HTR-8/SVneo (cell line): Measurements from ENCODE around the genes STK35 and ZNF343.

- RRBS = no CpG with 5 or more reads among the region's 10 CpGs
These were observed 1.8 kb downstream of the FKBP1A start for GRCh38 chr20:1390952-1391557.

- RRBS = no CpG with 5 or more reads among the region's 4 CpGs
These were observed 14.3 kb downstream of the SIRPD start for GRCh38 chr20:1543154-1543604.

GRCh38 chr20:1802243-1802897 is 92.8 kb upstream of the SIRPA start:
- RRBS = 7% methylated on average over 10 of the region's 31 CpGs

DNA sequence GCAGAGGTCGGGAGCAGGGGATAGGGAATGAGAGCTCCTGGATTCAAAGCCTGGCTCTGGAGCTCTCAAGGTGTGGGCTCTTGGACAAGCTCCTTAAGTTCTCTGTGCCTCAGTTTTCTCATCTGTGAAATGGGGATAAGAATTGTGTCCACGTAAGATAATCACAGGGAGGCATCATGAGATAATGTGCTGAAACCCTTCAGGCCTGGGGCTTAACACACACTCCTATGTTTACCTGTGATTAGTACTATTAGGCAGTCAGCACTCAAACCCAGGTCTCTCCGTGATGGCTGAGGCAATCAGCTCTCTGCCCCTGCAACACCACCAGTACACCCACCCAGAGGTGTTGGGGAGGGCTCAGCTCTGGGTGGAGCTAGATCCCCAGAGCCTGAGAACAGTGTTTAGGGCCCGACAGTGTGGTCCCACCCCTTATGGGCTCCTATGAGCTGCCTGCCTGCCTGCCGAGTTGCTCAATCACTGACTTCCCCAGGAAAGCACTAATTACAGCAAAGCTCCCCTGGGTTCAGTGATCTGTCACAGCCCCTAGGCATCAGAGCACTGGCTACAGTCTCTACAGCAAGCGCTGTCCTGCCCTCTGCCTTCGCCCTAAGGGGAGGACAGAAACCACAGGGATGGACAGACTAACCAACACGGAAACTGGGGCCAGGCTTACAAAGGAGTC is 6.2 kb upstream of the SIRPA start:
- RRBS = no CpG with 5 or more reads among the region's 8 CpGs

- RRBS = 93% methylated on average over 2 of the region's 8 CpGs
These were observed 8.9 kb downstream of the SIRPA start for GRCh38 chr20:1904153-1904526.

DNA sequence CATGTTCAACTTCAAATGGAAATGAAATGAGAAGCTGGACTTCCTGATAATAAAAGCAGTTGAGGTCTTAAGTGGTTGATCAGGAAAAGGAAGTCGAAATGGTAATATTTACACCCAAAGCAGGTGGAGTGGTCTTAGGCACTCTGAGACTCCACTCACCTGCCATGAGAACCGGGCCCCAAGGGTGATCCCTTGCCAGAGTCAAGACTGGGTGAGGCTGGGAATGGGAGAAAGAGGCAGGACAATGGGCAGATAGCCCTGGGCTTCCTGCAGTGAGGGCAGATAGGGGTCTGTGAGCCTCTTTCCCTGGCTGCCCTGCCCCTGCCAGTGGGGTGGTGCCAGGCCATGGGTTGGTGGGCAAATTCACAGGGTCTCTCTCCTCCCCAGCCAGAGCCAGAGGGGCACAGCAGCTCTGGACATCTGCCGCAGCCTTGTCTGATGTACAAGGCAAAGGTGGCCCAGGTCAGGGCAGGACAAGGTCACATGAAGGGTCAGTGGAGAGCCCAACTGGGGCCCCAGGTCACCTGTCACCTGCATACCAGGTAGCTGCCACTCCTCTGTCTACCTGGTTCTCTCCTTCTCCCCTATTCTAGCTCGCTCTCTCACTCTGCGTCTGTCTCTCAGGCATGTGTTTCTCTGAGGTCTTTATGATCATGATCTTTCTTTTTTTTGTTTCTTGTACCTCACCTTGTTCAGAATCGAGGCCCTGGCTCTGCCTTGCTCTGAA is 18.0 kb downstream of the SIRPA start:
- RRBS = no CpG with 5 or more reads among the region's 6 CpGs

DNA sequence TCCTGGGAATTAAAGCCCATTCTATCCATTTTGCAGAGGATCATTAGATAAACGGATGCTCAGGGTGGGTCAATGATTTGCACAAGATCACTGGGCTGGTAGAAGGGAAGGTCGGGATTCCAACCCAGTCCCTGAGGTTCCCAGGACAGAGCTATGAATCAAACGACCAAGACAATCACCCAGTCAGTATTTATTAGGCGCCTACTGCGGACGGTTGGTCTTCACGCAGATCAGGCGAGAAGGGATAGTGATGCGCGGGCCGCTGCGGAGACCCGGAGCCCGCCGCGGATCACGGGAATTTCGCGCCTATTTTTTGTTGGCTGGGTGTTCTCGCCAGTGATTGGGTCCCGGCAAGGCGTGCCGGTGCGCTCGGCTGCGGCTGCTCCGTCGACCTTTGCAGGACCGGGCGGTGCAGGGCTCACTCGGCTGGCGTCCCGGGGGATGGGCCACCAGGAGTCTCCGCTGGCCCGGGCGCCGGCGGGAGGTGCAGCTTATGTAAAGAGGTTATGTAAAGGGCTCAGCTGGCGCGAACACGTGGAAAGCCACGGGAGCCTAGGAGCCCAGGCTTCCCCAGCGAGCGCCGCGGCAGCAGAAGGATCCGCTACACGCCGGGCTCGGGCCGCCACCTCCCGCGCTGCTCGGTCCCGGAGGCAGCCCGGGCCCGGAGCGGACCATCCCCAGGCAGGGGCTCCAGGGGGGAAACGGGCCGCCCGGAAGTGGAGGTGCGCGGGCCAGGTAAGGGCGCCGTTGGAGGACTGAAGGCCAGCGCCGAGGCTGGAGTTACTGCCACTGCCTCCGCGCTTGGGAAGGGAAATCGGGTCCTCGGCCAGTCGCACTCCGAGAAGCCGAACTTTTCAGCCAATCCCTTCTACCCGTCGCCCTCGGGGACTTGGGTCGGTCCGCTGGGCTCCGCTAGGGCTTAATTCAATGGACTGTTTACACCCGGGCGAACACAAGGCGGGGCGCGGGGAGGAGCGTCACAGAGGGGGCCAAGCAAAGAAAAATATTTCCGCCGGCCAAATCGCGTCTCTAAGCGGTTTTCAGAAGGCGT is at the start of gene STK35:
Gene STK35 (plus strand): TSS at position 387 of the 1,051 bp plus-strand sequence.
- RRBS = 1% methylated on average over 44 of the region's 92 CpGs

DNA sequence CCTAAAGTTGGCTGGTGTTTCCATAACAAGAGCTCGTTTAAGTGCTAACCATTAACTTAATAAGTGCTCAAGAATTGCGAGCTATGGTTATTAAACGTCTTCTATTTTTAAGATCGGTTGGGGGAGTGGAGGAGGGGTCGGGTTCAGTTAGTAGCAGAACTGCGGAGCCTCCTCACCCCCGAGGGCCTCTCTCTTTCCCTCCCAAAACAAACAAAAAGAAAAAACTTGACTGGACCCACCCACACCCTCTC is 1.9 kb downstream of the STK35 start:
- RRBS = no CpG with 5 or more reads among the region's 7 CpGs

DNA sequence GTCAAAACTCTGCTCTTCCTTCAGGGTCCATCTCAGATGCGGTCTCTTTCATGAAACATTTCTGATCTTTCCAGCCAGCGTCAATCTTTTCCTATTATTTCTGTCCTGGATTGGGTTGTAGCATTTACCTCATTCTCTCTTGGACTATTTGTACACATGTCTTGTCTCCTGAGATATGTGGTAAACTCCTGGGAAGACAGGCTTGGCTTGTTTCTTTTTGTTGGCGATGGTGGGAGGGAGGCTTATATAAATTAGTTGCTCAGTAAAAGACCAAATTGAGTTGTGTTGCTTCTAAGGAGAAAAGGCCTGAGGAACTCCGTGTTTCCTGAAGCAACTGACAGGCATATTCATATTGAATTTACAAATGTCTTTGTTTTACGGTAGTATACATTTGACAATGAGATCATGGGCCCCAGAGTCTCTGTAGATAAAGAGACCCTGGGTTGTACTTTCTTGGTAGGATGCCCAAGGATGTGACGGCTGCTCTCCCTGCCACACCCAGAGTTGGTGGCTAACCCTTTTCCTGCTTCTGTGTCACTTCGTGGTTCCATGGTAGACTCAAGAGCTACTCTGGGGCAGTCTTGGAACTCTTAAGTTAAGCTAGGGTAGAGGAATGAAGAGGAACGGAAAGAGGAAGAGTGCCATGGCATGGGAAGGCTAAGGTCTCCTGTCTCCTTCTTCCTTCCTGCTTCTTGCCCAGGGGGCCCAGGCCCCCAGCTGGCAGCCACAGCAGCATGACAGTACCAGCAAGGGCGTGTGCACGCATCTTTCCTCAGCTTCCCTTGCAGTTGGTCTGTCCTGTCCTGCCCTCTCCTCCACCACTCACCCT is 40.1 kb upstream of the TGM3 start:
- RRBS = no CpG with 5 or more reads among the region's 10 CpGs

DNA sequence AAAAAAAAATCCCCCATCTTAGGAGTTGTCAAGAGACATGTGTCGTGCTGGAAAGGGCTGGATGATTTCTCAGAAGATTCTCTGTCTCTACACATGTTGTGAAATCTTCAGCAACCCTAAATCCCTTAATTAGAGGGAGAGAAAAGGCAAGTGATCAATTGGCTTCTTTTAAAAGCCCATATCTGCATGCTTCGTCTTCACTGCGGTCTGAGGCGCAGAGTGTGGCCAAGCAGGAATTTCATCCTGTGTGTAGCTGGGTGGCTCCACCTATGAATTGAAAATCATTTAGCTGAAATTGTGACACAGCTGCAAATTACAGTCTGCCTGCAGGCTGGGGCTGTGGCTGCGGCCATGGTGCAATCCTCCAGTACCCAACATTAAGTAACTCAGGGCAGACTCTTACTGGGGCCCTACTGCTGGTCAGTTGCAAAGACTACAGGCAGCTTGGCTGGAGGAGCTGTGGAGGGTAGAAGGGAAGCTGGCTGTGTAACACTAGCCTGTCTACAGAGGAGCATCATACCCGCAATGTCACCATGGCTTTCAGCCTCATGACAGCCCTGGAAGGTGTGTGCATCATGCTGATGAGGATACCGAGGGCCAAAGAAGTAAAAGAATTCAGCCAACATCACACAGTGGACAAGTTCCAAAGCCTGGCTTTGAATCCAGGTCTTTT is 3.1 kb upstream of the TGM3 start:
- RRBS = no CpG with 5 or more reads among the region's 7 CpGs

DNA sequence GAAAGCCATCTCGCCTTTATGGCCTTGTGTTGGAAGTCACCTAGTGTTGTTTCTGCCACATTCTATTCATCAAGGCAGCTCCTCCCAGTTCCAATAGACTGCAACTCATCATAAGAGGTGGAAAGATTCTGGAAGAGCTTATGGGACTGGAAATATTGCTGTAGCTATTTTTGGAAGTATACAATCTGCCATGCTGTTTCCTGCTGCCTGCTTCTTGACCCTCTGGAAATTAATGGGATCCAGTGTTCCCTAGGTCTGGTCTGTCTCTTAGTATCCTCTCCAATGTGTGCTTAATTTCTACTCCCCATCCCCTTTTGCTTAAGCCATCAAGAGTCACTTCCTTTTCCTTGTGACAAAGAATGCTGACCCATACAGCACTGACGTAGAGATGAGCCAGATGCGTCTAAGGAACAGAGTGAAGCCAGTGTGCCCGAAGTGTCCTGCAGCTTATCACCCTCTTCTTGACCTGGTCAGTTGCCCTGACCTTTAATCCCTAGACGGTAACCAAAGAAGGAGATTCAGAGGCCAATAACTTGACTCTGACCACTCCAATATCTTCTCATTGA is 31.4 kb downstream of the SNRPB start:
- RRBS = no CpG with 5 or more reads among the region's 5 CpGs

DNA sequence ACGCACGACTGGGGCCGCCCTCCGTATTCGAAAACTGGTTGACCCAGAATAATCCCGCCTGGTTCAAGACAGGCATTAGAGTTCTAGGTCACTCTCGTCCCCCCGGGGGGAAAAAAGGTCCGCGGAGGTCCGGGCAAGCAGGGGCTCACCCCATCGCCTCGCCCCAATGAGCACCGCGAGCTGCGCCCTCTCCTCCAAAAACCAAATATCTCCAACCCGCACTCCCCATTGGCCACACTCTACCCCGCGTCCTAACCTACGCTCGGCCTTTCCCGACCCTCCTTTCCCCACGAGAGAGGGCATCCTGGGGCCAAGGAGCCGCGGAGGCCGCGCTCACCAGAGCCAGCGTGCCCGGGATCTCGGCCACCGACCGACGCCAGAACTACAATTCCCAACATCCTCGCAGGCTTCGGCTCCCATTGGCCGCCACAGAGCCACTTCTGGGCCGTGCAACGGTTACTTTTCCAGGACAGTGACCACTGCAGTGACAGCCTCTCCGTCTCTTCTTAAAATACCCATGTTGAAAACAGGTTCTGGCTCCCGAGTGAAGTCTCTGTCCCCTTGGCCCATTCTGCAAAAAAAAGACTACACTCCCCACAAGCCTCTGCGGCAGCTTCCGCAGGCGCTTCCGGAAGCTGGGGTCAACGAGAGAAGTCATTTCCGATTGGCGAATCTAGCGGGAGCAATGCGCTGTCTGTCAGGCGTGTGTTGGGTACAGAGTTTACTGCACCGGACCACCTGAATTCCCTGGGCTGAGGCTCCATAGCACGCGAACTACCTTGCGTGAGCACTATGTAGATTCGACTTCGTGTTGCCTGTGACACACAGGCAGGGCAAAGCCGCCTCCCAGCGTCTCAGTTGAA is at the start of gene ZNF343:
Gene ZNF343 (minus strand): TSS at position 372 of the 863 bp plus-strand sequence.
- RRBS = 1% methylated on average over 5 of the region's 58 CpGs

GRCh38 chr20:2656227-2656902 is 3.9 kb downstream of the NOP56 start:
- RRBS = no CpG with 5 or more reads among the region's 13 CpGs

- RRBS = 93% methylated on average over 8 of the region's 44 CpGs
These were observed 49.7 kb downstream of the CPXM1 start for GRCh38 chr20:2750414-2751434.

GRCh38 chr20:2751435-2751869 is 49.0 kb downstream of the CPXM1 start:
- RRBS = no CpG with 5 or more reads among the region's 23 CpGs

DNA sequence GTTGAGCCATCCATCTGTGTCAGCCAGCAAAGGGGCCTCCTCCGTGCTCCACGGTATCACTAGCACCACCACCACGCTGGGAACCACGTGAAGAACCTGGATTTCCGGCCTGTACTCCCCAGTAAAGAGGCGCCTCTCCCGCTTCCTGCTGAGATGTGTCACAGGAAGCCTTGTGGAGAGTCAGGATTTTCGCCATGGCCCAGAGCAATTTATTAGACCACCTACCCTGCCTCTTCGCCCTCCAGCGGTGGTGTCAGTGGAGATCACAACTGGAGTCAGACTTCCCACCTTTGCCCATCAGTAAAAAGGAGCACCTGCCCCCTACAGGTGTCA is 28.7 kb downstream of the CPXM1 start:
- RRBS = 5% methylated on average over 3 of the region's 10 CpGs

DNA sequence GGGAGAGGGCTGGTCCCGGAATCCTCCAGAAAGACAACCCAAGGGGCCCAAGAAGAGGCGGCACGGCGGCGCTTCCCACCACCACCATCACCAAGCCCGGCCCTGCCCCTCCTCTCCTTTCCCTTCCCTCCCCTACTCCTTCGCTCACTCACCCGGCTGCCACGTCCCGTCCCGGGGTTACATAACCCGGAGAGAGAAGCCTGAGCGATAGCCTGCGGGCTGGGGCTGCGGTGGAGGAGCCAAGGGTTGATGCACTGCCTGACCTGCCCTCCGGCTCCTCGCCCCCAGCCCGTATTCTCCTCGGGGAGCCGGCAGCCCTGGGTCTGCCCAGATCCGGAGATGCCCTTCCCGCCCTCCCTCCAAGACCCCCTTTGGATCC is 4.5 kb upstream of the CPXM1 start:
- RRBS = 89% methylated on average over 16 of the region's 22 CpGs

DNA sequence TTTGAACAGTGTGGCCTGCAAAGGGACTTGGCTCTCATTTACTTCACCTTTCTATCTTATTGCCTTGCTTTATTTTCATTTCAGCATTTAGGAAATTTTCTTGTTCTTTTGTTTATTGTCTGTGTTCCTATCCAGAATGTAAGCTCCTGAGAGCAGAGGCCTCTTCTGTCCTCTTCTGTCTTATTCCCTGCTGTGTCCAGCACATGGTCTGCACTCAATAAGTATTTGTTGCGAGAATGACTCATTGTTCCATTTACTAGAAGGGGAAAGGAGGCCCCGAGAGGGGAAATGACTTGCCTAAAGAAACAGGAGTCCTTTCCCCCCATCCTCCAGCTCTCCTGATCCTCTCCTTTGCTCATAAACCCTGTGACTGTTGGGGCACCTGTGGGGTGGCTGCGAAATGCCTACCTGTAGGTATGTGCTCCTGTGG is 2.9 kb upstream of the PTPRA start:
- RRBS = no CpG with 5 or more reads among the region's 3 CpGs

DNA sequence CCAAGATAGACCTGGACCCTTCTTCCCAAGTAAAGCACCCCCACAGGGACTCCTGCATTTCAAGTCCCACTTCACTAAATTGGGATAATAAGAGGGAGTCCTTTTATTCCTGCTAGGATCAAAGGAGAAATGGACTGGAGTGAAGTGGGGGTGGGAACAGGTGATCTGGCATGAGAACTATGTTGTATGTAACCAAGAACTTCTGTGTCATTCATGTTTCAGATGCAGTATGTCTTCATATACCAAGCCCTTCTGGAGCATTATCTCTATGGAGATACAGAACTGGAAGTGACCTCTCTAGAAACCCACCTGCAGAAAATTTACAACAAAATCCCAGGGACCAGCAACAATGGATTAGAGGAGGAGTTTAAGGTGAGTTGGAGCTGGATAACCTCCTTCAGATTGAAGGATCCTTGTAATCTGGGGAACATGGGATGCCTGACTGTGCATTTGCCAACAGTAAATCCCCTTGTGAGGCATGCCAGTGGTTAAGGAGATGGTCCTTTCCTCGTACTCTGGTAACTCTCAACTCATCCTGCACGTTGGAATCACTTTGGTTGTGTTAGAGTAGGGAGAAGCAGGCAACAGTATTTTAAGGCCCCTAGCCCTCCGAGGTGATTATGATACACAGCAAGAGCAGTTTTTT is 19.0 kb upstream of the GNRH2 start:
- RRBS = no CpG with 5 or more reads among the region's 3 CpGs

DNA sequence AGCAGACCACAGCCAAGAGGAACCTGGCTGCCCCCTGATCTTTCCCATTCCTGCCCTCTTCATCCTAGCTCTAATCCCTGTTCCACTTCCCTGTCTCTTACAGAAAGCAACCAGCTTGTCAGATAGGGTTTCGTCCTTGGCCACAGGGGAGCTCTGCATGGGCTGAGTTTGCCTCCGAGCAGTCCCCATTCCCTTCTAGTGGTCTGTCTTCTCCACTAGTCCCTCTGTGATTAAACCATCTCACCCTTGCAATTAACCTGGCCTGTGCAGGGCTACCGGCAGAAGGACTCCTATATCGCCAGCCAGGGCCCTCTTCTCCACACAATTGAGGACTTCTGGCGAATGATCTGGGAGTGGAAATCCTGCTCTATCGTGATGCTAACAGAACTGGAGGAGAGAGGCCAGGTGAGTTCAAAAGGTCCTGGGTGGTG is 16.0 kb upstream of the GNRH2 start:
- RRBS = no CpG with 5 or more reads among the region's 6 CpGs